ENCODE measurements around the gene COL4A1.

- PRO-cap: no peak
These were observed 29.7 kb upstream of the IRS2 start for GRCh38 chr13:109816170-109816457.

DNA sequence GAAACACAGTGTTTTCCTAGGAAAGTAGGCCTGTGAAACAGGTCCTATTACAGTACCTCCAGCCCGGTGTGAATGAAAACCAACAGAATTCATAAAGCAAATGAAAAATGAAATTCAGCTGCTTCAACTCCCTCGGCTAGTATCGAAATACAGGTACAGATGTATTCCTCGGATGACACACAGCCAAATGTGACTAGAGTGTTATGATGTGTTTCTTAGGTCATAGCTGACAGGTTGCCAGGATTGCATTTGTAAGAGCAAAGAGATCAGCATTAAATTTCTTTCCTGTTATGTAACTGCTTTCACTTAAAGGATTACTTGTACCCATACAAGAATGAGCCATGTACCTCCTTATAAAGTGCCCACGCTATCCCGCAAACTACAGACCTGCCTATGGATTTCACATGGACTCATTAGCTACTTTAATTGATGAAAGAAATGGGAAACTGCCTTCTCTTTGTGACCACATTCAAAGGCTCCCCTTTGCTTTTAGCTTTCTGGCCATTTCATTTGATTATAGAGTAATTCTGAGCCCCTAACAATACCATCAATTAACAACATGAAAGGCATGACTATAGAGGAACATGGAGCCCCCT, 152.2 kb upstream of the IRS2 start:
- PRO-cap: no peak

GRCh38 chr13:110047349-110048242, 259.4 kb downstream of the COL4A1 start:
- PRO-cap: no peak

GRCh38 chr13:110160954-110161600, 145.9 kb downstream of the COL4A1 start:
- PRO-cap: no peak

DNA sequence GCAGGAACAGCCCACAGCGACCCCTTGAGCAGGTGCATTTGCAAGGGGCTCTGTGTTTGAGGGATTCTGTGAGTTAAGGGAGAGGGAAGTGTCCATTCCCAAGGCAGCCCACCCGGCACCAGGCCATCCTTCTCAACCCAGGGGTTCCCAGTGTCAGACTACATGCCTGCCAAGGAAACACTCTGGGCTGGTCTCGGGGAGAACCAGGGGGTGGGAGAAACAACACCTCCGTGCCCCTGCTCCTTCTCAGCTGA, 135.2 kb downstream of the COL4A1 start:
- PRO-cap: no peak

DNA sequence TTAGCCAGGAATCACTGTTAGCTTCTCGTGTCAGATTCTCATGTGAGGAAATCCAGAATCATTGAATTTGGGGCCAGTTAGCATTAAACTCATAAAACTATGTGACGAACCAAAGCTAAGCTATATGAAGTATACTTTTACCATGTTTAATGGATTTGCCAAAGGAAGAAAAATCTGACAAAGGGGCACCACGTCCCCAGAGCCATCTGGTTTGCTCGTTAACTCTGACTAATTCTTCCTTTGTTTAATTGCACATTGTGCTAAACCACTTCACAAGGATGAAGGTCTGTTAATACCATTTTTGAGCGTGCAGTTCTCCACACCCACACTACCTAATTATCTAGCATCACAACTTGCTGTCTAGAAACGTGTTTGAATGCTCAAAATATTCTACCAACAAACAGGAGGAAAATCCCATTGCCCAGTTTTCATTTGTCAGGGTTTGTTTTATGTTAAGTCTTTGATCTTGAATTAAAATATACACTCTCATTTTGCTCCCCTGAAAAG, 74.8 kb downstream of the COL4A1 start:
- PRO-cap: no peak

DNA sequence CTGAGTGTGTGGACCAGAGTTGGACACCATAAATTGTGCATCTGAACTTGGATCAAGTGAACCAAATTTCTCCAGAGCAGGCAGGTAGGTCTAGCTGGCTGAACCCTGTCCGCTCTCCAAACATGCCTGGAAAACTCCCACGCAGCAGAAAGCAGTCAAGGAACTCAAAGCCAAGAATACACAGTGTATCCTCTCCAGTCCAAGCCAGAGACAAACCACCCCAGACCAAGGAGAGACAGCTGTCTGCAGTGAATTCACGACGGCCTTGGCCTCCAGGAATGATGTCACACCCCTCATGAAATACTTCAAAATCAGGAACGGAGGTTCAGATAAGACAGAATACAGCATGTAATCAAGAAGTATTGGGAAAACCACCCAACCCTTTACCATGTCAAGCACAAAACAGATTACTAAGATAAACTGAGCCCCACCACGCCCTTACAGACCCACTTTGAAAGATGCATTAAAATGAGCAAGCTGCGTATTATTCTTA, 44.0 kb downstream of the COL4A1 start:
- PRO-cap: no peak

DNA sequence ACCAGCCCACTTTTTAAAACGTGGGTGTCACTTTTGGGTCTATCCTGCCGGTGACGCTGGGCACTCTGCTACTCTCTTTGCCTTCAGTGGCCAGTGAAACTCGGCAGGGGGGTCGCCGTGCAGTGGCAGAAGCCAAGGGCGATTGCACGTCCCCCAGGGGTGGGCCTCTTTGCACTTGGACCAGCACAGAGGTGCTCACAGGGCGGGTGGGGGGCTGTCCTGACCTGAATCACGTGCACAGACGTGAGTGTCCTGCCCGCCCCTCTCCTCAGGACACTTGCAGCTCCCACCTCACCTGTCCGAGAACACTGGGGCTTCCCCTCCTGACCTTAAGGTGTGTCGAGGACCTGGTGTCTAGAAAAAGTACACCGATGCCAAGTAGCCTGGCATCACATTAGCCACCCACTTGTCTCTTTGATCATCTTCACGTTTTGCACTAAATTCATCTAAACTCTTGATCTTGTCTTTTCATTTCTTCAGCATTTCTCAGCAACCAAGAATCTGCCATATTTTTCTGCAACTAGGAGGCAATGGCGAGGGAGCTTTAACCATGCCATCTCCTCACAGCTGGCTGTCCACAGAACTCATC, 16.0 kb downstream of the COL4A1 start:
- PRO-cap: no peak

GRCh38 chr13:110298448-110299532, 8.2 kb downstream of the COL4A1 start:
- PRO-cap: no peak

GRCh38 chr13:110306929-110307219, at the start of gene COL4A1:
TSS of gene COL4A1 (minus strand) at chr13:110307157.
- PRO-cap: bidirectional peak, plus-strand start at chr13:110306971, minus-strand start at chr13:110306970; bidirectional peak, plus-strand start at chr13:110307257, minus-strand start at chr13:110307157

DNA sequence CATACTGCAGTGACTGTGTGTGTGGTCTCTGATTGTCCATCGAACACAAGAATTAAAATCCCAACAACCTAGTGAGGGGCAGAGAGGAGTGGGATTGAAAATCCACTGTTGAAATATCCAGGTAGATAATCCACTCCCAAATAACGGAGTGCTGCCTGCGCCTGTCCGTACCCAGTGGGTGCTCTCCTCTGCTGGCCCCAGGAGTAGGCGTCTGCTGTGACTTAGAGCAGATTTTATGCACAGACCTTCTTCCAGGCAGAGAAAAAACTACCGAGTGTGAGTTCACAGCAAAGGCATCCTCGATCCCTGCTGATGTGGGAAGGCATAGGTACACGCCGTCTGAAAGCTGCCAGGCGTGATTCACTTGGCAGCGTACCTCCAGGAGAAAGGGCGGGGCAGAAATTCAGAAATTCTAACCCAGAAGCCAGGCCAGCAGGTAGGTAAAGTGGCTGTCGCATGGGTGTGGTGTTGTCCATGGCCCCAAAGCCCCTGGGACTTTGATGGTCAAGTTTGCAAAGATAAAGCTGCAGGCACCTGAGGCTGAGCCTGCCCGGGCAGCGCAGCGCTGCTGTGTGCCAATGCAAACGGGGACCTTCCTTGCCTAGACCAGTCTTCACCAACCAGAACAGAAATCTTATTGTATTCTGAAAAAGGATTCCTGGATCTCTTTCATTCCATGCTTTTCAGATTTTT, 36.2 kb downstream of the COL4A2 start:
- PRO-cap: no peak

DNA sequence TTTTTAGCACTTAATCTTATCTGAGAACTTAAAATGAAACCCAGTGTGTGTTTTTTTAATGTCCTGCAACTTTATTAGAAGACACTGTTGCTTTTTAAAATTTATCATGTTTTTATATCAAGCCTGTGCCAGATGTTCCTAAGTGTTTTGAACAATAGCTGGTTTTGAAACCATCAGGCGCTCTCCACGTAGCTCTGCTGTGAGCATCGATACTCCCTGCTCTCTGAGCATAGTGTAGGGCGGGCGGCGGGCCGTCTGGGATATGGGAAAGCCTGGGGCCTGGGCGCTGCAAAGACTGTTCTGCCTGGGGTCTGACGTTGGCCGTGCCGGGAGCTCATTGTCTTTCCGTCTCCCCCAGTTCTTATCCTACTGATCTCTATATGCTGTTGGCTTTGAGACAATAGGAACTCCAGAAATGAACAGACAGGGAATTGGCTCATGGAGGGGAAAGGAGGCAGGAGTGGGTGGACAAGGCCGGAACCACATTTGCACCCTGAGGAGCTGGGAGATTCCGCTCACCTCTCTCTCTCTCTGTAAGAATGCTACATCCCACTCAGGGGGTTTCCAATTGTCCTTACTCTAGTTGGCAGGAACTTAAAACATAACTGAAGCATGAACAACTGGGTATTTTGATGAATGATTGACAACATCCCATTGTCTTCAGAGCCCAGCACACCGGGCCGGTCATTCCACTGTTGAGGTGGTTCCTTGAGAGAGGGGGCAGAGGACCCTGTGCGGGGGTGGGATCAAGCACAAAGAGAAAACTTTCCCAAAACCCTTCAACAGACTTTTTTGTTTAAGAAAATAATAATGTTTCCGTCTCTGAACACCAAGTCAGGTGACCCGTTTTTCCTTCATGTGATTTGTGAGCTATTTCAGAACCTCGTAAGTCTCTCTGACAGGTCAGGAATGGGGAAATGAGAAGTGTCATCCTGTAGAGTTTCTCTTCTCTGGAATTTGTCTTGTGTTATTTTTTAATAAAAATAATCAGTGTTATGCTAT, 64.7 kb downstream of the COL4A2 start:
- PRO-cap: no peak

DNA sequence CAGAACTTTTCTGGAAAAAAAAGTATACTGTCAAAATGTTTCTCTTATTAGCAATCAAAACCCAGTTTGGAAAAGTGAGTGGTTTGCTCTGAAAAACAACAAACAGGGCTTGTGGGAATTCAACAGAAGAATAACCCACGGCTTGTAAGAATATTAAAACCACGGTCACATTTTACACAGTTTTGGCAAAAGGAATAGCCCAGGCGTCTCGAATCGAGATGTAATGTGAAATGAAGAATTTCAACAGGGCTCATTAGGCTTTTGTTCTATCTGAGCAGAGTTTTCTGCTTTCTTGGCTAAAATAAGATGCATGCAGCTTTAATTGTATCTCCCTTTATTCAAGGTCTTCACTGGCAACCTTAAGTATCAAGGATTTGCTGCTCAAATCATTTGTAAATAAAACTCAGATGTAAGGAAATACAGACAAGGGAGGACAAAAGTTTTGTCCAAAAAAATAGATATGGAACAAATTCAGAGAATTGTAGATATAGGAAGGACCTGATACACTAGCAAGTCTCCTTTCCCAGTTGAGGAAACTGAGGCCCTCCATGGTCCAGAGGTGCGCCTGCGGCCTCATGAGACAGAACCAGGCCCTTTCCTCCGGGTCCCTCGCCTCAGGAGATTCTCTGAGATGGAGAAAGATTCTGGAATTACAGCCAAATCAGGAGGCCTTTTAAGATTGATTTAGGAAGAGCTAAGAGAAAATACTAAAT, 71.0 kb downstream of the COL4A2 start:
- PRO-cap: no peak

DNA sequence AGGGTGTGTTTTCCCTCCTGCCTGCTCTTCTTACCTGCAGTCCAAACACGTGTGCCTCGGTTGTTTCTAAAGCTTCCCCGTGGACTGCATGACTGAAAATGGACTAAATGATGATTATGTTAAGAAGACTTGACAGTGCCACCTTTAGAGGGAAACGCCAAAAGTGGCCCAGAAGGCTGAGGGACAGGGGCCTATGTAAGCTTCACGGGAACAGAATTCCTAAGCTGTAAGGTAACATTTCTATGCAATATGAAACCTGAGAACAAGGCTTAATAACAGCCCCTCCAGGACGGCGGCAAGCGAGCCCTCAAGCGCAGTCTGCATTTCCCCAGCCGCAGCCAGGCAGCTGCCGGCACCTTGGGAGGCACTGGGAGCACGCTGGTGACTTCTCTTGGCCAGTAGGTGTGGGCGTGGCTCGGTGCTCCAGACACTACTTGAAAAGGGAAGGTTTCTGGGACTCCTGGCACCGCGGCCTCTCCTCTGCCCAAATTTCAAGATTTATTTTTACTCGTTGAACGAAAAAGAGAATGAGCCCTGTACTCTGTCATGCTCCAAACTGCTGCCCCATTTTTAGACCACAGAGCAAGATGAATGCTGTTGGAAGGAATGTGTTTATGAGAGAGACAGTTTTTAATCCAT, 81.0 kb downstream of the COL4A2 start:
- PRO-cap: no peak

DNA sequence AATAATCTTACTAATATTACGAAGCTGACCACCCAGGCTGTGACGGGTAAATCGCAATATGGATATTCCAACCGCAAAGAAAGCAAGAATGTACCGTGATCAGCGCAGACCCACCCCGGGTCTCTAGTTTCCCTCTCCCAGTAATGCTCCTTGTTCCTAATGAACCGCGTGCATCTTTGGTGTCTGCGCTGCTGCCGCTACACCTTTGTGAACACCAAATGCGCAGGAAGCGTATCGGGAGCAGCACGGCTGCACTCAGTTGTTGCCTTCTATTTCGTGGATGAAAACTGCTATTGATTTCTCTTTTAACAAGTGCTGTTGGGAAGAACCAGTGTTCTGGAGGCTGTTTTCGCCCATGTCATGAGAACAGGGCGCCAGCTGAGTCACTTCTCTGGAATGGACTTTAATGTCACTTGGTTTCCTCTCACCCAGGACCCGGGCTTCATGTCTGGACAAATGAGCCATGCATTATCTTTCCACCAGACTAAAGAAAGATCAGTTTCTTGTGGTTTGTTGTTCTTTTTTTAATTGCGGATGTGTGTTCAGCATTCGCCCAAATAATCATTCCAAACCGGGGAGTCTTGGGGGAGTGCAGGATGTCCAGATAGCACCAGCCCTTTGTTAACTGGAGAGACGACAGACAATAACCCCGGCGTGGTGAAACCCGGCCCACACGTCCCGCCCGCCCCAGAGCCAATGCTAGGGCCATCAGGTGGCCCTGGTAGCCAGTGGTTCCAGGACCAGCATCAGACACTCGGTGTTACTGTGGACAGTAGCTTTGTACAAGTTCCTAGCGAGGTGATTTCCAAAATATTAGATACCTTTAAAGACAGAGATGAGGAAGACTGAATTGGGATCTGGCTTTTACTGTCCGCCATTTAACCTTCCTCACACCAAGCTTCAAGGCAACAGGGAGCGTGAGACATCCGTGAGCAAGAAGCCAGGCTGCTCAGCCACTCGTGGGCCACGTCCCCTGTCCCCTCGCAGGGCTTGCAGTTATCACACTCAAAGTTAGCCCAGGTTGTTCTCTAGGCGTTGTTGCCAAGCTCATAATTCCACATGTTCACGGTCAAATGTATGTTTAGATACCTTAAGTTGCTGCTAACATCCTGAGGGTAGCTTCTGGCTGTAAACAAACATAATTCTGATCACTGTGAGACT, 102.6 kb downstream of the COL4A2 start:
- PRO-cap: no peak

GRCh38 chr13:110417304-110417934, 110.3 kb downstream of the COL4A2 start:
- PRO-cap: no peak

DNA sequence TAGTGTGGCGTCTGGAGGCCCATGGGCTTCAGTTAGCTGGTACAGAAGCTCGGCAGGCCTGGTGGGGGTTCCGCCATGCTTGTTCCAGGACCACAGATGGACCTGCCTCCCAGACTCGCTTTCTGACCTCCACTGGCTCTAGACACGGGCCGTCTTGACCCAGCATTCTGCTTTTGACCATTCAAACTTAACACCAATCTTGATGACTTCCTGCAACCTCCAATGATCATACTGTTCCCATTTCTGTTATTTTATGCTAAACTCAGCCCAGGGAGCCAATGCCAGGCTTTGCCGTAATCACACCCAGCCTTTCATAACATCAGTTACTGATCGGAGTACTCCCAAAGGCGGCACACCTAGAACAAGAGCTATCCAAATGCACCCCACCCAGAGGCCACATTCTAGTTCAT, 120.3 kb downstream of the RAB20 start:
- PRO-cap: no peak

DNA sequence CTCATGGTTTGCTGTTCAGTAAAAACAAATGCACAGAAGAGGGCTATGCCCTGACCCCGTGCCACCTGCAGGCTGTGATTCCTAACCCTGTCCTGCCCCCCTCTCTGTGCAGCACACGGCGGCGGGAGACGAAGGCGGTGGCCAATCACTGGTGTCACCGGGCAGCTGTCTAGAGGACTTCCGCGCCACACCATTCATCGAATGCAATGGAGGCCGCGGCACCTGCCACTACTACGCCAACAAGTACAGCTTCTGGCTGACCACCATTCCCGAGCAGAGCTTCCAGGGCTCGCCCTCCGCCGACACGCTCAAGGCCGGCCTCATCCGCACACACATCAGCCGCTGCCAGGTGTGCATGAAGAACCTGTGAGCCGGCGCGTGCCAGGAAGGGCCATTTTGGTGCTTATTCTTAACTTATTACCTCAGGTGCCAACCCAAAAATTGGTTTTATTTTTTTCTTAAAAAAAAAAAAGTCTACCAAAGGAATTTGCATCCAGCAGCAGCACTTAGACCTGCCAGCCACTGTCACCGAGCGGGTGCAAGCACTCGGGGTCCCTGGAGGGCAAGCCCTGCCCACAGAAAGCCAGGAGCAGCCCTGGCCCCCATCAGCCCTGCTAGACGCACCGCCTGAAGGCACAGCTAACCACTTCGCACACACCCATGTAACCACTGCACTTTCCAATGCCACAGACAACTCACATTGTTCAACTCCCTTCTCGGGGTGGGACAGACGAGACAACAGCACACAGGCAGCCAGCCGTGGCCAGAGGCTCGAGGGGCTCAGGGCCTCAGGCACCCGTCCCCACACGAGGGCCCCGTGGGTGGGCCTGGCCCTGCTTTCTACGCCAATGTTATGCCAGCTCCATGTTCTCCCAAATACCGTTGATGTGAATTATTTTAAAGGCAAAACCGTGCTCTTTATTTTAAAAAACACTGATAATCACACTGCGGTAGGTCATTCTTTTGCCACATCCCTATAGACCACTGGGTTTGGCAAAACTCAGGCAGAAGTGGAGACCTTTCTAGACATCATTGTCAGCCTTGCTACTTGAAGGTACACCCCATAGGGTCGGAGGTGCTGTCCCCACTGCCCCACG, 49.4 kb downstream of the RAB20 start:
- PRO-cap: no peak

DNA sequence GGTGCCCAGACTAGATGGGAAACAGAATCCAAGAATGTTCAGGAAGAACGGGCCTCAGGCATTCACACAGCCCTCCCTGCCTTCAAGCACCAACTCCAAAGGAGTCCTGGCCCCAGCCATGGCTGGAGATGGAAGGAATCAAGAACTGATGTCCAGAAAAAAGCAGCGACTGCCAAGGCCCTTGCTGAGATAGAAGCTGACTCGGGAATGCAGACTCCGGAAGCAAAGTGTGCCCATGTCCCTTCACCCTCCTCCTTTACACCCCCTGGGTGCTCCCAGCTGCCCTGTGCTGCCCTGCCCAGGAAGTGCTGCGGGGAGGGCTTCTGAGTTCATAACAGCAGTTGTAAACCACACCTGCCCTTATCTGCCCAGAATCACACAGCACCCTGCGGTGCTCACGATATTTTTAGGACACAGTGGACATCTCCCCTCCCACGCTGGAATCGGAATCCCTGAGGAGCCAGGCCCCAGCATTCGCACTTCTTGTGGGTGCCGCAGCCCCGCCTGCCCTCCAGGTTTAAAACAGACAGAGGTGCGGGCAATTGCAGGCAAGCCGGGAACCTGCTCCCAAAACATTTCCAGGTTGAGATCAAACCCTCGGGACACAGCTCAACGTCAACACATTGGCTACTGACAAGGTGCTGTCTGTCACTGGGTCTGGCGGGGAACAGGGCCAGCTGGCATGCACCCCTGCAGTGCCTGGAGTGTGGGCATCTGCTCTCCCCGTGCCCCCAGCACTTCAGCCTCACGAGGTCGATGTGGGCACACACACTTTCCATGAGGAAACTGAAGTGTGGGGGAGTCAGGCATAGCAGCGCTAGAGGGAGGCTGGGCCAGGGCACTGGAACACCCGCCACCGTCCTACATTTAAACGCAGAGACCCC, 36.9 kb downstream of the RAB20 start:
- PRO-cap: no peak

DNA sequence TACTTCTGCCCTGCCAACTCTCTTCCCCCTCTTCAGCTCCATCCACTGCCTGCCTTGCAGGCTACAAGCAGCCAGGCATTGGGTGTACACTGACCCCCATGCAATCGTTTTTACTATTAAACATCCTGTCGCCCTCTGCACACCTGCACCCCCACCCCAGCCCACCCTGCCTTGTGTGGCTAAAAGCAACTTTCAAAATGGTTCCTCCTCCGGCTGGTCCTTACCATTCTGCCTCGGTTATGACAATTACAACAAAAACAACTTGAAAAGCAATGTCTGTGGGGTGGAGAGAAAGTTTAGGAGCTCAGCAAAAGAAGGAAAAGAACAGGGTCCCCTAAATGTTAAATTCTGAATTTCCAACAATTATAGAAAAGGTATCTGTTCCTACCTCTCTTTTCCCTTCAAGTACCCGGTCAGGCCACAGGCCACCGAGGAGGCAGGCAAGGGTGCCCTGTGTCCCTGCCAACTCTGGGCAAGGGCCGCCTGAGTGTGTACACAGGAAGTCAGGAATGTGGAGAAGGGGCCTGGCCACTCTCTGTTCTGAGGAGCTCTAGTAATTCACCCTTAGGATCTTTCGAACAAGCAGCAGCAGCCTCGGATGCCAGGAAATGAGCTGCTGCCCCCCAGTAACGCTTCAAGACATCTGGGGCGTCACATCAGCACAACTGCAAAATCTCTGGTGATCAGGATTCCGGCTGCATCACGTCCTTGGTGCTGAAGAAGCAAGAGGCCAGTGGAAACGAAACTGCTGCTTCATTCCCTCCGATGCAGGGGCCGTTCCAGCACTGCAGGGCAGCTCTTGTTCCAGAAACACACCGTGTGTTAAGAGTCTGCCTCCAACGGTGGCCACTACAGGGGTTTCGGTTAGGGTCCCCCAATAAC, 2.2 kb downstream of the RAB20 start:
- PRO-cap: no peak

Measured in H9 (cell line).